H7 (cell line): ENCODE results near the genes ACTR1B and CNGA3.

DNA sequence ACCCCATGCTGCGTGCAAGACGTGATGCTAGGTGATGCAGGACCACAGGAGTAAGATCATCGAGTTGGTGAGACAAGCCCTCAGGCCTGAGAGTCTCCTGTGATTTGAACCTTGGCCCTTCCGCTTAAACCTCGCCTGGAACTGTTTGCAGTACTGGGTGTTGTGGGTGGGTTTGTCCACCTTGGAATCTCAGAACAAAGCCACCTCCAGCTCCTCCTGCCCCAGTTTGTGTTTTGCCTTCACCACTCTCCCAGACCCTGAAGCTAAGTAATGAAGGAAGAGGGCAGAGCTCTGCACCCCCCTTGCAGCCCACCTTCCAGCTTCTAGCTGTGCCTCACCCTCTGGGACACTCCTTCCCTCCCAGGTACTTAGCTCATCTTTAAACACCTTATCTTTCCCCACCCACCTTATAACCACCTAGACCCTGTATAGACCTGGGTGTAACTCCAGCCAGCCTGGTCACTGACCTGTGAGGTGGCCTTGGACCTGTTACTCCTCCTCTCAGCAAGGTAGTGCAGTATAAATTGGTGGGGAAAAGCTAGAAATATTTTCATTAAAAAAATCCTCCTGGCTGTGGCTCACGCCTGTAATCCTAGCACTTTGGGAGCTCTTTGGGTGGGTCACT is 6.6 kb downstream of the CNNM4 start:
- RAMPAGE, long total RNA = no peak

DNA sequence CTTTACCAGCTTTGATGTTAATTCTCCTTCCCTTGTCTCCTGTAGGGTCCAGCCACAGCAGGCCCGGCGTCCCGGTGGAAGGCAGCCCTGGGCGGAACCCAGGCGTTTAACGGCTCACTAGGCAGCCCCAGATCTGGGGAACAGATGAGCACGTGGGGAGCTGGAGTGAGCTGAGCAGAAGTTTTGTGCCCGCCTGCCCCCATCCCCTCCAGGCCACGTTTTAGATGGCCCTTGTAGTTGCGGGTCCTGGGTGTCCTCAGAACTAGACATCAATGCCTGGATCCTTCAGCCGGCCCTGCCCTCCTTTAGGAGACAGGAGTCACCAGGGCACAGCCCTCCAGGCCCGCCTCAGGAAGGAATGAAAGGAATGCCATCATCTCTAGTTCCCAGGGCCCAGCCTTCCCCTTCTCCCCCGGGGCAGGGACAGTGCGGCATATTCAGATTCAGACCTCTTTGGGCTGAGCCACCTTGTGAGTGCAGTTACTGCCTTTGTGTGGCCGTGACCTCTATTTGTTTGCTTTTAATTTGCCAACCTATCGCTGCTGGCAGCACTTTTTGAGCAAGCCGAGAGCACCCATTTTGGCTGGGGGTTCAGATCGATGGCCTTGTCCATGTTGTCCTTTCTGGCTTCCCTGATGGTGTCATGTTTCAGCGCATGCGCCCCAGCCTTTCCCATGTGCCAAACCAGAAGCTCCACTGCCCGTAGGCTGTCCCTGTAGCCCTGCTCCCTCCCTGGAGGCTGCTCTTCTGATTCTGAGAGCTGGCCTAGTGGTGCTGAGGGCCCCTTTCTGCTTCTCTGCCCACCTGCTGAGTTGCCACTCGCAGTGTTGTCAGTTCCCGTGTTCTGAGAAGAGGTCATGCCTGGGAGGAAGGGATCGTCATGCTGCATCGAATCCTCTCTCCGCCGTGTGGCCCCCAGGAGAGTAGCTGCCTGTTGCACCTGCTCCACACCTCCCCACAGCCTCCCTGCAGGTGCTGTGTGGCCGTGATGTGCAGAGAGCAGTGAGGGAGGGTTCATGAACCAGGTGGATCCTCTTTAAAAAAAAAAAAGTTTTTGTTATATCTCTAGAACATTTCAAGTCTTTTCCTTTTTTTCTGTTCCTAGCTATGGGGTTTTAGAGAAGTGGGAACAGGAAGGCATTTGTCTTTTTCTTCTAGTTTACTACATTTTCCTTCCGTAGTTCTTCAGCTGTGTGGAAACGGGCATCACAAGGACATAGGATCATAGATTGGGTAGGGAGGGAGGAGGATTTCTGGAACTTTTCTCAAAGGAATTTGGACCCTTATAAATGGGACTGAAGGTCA is 10.9 kb downstream of the ANKRD23 start:
- RAMPAGE, long total RNA = no peak

DNA sequence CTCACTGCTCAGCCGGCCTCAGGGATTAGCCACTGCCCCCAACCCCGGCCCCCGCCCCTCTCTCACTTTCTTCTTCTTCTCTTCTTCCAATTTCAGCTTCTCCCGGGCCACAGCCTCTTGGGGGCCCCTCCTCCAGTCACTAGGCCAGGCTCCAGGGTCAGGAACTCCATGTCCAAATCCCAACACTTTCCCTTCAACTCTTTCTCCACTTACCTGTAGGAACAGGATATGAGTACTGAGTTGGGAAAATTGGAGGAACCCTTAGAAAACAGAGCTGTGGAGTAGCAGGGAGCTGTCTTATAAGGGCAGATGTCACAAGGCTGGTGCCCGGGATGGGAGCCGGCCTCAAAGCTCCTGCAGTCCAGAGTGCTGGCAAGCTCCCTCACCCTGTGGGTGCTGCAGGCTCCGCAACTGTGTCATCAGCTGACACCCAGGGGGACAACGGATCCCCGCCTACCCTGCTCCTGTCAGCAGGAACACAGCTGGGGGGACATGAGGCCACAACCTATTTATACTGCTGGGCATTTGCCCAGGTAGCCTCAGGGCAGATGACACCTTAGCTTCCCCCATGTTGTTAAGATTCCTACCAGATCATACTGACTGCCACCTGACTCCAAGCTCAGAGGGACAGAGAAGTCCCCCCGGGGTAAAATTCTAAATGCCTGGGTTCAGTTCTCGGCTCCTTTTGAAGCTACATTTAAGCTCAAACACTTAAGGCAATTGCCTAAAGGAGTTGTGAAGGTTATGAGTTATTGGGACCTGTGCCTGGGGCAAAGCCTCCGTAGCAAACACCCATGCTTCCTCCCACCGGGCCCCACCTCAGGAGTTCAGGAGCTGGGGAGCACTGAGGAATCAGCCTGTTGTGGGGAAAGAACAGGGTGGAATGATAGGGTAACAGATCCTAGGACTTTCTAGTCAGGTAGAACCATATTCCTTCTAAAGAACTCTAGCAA is 1.2 kb downstream of the ANKRD23 start:
- RAMPAGE, long total RNA = no peak

GRCh38 chr2:96873972-96875224 is 4.5 kb upstream of the SEMA4C start:
- RAMPAGE, long total RNA = no peak

GRCh38 chr2:96875792-96876833 is 6.2 kb upstream of the SEMA4C start:
- RAMPAGE, long total RNA = no peak

DNA sequence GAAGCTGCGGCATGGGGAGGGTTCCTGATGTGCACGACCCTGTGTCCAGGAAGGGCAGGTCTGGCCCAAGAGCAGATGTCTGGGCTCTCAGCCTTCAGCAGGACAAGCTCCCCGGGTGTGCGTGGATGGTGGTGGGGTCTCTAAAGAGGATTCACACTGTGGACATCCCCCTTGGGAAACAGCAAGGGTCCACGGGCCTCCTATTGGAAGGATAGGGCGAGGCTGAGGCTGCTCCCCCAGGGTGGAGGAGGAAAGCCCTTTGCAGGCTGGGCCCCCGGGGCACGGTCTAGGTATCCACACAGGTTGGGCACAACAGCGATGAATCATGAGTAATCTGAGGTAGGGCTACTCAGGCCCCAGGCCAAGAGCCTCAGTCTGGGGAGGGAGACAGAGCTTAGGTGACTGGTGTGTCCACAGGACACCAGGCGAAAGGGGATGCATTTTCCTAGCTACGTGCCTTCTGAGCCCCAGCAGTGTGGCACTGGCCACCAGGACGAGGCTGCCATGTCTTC is 14.4 kb upstream of the SEMA4C start:
- RAMPAGE, long total RNA = no peak

DNA sequence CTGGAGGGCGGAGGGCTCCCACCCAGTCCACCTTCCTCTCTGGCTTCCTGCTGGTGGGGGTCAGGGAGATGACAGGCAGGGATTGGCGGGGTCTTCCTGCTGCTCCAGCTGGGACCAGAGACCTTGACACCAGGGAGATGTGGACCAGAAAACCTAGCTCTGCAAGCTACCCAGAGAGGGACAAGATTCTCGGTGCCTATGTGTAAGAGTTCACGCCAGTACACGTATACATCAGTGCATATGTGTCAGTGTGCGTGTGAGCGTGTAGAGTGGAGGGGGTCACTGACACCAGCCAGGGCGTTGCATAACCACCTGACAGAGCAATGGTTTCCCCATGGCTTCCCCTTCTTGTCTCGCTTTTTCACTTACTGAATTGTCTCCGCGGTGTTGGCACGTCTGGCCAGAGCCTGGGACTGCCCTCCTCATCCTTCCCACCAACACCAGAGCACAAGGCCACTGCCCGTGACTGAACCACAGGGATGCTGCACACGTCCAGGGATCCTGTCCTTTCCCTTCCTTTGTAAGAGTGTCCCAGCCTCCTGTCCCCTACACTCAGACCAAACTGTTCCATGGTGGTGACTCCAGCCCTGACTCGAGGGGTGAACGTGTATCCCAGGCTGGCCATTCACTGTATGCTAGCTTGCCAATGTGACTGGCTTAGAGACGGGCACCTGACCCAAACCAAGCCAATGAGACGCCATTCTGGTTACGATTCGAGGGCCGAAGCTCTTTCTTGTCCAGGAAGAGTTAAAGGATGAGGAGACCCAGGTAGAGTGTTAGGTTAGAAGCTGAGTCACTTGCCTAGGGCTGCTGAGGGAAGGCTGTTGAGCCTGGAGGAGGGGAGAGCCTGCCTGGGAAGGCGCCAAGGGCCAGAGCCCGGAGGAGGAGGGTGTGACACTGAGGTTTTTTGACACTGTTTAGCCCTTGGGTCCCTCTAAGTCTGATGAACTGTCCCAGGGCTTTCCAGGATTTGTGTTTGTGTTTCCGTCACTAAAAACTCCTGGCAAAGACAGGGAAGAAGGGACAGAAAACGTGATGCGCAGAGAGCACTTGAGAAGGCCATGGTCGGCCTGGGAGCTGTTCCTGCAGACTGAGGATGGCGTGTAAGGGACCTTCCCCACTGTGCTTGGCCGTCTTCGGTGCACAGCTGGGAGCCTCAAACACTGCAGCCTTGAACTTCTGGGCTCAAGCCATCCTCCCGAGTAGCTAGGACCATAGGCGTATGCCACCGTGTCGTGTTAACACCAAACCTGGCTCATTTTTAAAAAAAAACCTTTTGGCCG is 16.2 kb upstream of the SEMA4C start:
- RAMPAGE, long total RNA = no peak

DNA sequence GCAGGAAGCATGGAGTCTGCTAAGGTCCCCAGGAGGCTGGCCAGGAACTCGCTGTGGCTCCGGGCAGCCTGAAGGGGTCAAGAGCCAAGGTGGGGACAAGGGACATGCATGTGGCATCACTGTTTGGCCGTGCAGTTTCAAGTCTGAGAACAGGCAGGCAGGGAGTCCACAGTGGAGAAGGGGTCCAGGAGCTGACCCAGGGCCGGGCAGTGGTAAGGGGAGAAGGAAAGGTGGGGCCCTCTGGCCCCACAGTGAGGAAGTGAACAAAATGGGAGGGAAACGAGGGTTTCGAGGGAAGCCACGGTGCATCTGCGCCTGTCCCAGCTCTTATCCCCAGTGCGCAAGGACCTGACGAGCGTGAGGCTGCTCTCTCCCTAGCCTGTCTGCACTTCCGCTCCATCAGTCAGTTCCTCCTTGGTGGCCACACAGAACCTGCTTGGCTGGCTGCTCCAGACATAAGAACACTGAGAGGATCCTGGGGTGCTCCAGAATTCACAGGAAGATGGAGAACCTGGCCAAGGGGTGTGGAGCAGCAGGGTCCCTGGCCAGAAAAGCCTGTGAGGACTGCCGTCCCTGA is 43.5 kb upstream of the SEMA4C start:
- RAMPAGE, long total RNA = no peak

DNA sequence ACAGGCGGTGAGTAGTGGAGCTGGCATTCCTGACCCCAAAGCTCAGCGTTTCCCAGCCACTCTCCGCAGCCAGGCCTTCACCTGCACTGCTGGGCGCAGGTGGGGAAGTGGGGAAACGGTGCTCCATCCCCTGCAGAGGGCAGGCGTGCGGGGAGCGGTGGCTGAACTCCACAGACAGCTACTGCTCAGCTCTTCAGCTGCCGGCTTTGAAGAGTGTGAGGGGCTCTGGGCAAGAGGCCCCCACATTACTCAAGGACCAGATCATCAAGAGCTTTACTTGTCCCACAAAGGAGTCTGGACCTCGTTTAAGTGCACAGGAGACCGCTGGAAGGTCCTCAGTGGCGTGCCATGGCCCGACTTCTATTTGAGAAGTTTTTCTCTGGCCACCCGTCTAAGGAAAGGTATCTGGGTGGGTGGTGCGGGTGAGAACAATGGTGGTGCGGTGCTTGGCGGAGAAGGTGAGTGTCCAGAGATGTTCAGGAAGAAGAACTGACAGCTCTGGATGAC is 666 bp upstream of the FAHD2B start:
- RAMPAGE, long total RNA = no peak

GRCh38 chr2:97183578-97183938 is 70.6 kb downstream of the ANKRD36 start:
- RAMPAGE, long total RNA = no peak

- RAMPAGE, long total RNA = no peak
Observed at GRCh38 chr2:97192807-97193518, 80.0 kb downstream of the ANKRD36 start.

DNA sequence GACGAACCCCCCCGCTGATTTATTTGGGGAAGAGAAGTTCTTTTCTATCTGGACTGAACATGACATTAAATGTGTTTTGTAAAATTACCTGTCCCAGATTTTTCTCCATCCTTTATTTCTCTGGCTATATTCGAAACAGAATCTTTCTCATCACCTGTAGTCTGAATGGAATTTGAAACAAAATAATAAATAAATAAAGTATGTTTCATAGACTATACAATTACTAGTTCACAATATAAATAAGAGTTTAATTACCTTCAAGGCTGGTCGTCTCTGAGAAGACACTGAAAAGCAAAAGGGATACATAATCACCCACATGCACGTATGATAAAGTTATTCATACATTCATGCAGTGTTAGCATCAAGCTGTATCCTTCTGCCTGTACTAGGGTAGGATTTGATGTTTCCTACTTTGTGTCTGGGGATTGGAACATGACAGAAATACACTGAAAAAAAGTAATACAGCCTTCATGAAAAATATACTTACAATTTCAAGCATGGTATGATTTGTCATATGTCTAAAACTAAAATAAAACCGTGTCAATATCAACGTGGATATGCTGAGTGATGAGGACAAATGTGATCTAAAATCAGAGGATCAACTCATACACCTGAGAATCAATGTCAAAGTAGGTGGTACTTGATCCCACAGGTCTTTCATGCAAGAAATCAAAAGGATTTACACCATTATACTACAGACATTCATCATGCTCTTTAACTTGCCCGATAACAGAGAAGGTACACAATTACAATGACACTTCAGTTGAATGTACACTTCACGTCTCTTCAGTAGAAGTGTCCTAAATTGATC is 49.5 kb downstream of the ANKRD36B start:
- RAMPAGE, long total RNA = no peak

DNA sequence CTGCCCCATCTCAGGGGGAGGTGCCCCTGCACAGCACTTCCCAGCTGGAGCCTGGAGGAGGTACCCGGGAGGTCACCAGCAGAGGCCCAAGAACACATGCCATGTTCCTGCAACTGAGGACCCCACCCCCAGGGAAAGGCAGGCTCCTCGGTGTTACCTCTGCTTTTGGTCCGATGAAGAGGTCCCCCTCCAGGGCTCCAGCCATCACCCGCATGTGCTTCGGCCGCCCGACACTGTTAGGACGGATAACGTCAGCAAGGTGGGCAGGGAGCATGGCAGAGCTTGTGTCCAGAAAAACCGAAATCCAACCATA is 3.5 kb downstream of the ACTR1B start:
- RAMPAGE, long total RNA = no peak

GRCh38 chr2:97663407-97664171 is at the start of gene ACTR1B:
TSS of gene ACTR1B (minus strand) at chr2:97664044.
- RAMPAGE, long total RNA = no peak

GRCh38 chr2:97832744-97833498 is 119.5 kb downstream of the ZAP70 start:
- RAMPAGE, long total RNA = no peak

DNA sequence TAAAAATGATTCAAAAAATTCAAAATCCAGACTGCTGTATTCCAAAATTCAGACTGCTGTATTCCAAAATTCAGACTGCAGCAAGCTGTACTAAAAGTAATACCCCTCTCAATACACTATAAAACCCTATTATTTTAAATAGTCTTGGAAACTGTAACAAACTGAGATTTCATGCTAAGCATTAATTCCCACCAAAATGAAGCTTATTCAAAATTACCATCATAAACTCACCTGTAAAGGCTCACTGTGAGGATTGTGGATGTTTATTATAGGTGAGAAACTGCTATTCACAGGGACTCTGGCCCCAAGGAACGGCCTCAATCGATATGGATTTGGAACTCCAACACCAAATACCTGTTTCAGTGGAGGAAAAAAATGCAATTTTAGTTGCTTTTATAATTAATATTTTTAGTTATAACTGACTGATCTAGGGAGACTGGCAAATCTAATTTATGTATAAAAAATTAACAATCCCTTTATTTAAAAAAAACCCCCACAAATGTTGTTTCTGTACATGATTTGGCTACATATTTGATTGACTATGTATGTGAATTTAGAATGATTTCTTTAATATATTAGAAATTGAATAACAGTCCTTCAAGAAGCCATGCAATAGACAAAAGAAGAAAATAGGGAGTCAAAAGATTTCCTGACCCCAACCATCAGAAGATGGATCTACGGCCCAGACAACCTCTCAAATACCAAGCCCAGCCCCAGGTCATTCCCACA is 128.4 kb downstream of the ZAP70 start:
- RAMPAGE, long total RNA = no peak

DNA sequence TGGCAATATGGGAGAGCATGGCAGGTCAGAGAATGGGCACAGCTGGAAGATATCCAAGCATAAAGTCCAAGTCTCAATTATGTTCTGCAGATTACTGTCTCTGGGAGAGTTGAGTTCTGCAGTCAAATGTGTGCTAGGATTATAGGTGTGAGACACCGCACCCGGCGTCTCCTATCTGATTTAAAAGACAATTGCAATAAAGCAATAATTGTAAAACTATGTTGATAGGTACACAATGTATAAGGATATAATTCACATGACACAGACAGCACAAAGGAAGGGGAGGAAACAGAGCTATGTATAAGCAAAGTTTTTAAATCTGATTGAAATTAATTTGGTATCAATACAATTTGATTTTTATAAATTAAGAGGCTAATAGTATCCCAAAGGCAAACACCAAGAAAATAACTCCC is 21.6 kb upstream of the TMEM131 start:
- RAMPAGE, long total RNA = no peak

DNA sequence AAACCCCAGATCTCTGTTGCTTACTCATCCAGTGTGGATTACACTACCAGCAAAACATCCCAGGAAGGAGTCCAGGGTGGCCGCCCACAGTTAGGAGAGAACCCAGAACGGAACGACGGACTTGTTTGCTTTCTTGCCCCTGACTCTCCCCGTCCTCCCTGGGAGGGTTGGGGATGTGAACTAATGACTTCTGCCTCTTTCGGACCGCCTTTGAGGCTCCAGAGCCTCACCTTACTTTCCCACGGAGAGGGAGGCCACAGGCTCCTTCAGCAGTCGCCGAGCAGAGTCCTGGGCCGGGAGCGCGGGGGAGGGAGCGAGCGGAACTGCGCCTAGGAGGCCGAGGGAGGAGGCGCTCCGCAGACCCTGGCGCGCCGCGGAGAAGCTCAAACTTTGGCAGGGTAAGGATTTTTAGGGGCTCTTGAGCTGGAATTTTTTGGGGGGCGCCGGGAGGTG is at the start of gene CNGA3:
CNGA3 (plus strand) TSS at position 320 of the 453 bp plus-strand sequence.
- RAMPAGE, long total RNA = no peak

DNA sequence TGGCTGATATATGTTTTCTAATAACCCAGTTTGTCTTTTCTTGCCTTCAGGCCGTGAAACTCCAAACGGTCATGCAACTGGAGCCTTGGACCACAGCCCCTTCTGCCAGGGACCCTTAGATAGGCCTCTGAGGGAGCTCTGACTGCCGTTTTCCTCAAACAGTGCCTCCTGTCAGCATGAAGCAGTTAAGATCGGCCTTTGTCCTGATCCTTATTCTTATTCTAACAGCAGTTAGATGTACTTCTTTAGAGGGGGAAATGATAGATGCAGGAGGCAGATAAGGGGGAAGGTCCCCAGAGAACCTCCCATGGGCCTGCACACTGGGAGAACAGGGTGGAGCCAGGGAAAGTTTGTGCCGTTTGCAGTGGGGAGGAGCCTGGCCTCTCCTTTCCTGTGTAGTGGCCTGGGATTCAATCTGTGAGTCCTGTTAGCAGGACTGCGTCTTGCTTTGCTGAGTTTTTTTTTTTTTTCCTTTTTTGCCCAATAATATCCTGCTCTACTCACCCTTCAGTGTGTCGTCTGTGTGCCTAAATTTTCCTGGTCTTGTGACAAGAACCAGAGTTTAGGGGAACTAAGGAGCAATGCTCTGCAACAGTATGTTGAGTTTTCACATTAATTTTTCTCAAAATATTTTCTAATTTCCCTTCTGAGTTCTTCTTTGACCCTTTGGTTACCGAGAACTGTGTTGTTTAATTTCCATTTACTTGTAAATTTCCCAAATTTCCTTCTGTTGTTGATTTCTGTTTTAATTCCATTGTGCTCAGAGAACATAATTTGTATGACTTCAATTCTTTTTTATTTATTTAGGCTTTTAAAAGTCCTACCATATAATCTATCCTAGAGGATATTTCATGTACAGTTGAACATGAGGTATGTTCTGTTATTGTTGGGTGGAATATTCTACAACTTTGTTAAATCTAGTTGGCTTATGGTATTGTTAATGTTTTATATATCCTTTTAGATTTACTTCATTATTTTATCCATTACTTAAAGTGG is 7.7 kb upstream of the INPP4A start:
- RAMPAGE, long total RNA = no peak

- RAMPAGE, long total RNA = no peak
Observed at GRCh38 chr2:98445623-98446794, 1.4 kb downstream of the INPP4A start.